ENCODE results near the gene SATB2.

GRCh38 chr2:197130355-197130704, 180.2 kb downstream of the ANKRD44 start:
- PRO-cap, result bidirectional peak, plus-strand start at chr2:197130578, minus-strand start at chr2:197130443

DNA sequence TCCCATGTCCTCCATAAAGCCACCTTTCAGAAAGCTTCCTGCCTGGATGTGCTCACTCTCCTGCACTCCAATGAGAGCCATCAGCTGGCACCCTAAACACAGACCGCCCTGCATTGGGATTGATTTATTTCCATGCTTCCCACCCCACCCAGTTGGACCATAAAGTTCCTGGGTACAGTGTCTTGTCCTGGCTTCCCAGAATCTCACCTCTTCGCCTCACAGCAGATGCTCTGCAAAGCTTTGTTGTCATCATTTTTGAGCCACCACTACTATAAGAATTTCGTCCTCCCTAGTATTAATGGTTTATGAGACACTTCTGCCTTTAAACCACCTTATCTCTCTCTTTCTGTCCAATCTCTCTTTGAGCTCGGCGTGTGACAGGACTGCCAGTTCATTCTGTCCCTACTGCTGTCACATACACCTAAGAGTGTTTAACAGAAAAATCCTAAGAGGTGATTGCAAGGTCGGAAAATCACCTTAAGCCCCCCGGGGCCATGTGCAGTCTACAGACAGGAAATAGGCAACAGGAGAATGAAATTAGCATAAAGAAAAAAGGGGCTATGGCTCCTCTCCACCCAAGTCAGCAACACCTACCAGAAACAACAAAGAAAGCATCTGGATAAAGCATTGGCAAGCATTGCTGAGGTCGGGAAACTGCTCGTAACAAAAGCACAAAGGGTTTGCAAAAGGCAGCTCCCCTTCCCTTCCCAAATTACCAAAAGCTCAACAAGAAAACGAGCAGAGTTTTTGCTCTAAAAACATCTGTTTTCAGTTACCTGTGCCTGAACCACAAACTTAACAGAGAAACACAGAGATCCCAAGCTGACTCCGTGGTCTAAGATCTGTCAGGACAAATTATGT, 30.6 kb downstream of the ANKRD44 start:
- PRO-cap, result no peak

DNA sequence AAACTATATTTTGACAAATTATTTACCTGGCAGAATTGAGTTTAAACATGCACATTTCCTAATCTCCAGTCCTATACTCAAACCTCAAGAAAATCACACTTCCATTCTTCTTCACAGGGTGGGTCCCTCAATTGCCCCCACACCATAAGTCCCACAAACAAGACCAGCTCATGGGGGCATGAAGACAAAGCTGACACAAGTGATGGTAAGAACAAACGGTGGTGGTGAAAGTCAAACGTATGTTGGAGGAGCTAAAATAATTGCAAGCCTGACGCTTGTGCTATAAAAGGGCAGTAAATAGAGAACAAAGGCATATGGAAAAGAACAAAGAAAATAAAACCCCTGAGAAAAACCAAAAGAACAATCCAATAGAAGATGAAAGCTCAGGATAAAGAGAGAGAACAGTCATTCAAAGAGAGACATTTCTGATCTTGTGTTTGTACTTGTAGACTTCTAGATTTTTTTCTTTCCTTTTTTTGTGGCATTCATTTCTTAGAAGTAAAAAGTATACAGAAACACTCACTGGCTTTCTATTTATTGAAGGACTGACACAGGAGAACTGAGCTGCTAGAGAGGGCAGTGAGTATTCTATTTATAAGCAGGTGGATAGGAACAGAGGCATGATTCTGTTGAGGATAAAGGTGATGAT, 688.6 kb downstream of the SATB2 start:
- PRO-cap, result no peak

DNA sequence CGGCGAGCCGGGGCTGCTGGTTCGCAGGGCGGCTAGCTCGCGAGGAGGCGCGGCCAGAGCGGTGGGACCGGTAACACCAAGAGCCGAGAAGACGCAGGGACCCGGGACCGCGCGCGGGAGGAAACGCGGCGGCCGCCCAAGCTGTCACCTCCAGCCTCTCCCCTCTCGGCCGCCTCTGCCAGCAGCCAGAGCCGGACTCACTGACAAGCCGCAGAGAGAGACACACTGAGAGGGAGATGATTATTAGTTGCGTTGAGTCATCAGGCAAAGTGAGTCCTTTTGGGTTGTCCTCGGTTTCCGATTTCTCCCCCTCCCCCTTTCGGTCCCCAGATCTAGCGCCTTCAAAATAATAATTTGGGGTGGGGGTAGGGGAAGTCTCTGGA, at the start of gene SATB2:
Gene SATB2 (minus strand): TSS at position 199 of the 383 bp plus-strand sequence.
- PRO-cap, result unidirectional peak, minus-strand start at position 199 of the sequence

DNA sequence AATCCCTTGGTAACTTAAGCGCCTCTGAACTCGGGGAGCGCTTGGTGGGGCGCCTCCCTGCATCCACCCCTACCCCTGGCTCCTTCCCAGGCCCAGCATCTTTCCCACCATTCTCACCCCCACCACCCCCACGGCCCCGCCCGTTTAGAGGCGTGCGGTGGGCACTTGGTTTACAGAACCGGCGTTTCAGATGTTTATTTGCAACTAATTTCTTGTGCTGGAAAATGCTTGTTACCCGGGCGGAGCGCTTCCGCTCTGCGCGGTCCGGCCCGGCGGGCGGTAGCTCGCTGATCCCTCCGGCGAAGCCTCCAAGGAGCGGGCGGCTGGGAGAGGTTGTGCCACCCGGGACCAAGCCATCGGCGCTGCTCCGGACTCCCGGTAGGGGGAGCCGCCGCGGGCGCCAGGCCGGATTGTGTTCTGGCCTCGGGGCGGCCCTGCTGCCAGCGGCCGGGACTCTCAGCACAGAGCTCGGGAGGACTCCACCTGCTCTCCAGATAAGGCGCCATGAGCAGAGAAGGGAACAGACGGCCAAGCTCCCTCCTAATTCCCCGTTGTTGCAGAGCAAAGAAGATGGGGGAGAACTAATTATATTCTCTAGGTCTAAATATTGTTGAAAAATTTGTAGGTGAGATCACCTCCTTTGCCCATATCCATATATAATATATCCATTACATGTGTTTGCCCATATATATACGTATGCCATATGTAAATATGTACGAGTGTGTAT, 13.7 kb upstream of the SATB2 start:
- PRO-cap, result no peak

DNA sequence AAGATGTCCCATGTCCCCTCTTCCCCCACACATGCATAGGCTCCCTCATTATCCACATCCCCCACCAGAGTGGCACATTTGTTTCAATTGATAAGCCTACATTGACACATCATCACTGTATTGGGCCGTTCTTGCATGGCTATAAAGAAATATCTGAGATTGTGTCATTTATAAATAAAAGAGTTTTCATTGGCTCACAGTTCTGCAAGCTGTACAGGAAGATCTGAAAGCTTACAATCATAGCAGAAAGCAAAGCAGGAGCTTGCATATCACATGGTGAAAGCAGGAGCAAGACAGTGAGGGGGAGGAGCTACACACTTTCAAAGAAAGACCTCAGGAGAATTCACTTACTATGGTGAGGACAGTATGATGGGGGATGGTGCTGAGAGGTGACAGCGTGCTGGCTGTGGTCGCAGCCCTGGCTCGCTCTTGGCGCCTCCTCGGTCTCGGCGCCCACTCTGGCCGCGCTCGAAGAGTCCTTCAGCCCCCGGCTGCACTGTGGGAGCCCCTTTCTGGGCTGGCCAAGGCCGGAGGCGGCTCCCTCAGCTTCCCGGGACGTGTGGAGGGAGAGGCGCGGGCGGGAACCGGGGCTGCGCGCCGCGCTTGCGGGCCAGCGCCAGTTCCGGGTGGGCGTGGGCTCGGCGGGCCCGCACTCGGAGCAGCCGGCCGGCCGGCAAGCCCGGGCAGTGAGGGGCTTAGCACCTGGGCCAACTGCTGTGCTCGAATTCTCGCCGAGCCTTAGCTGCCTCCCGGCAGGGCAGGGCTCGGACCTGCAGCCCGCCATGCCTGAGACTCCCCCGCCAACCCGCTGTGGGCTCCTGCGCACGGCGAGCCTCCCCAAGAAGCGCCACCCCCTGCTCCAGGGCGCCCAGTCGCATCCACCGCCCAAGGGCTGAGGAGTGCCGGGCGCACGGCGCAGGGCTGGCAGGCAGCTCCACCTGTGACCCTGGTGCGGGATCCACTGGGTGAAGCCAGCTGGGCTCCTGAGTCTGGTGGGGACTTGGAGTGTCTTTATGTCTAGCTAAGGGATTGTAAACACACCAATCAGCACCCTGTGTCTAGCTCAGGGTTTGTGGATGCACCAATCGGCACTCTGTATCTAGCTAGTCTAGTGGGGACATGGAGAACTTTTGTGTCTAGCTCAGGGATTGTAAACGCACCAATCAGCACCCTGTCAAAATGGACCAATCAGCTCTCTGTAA, 131.9 kb upstream of the SPATS2L start:
- PRO-cap, result no peak

DNA sequence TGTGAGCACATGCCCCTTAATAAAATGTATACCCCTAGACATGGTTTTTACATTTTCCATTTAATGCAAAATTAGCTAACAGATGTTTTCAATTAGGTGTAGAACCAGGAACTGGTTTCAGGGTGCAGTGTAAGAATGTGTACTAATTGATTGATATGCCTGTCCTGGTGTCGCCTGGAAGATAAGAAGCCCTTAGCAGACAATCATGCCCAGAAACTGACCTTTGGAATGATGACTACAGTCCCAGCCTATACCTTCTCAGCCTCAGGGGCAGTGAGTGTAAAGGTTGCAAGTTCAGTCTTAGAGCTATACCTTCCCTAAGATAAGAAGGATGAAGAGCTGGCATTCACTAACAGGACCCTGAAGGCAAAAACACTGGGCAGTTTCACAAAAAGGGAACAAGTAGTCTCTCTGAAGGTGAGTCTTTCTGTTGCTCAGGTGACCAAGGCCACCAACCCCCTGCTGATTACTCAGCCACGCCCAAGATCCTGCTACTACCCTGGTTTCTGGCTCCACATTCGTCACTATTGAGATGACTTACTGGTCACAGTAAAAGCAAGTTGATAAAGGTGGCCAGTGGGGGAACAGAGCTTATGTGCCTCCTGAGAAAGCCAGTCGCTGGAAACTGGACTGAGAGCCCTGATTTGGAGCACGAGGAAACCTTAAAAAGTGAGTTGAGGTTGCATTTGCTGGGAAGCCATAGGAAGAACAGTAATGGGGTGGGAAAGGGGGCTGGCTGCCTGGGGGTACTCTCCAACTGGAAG, 71.4 kb downstream of the SPATS2L start:
- PRO-cap, result no peak

DNA sequence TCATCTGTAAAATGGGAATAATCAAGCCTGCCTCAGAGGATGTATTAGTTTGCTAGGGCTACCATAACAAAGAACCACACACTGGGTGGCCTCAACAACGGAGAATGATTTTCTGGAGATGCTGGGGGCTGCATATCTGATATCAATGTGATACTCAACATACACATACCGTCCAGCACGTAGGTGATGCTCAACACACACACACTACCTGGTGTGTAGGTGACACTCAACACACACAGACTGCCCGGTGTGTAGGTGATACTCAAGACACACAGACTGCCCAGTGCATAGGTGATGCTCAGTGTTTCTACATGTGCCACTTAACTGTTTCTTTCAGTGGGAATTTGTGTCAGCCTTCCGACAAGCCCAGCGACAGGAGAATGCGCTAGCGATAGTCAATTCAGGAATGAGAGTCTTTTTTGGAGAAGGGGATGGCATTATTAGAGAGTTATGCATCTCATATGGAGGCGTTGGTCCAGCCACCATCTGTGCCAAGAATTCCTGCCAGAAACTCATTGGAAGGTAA, 26.5 kb downstream of the AOX1 start:
- PRO-cap, result no peak

DNA sequence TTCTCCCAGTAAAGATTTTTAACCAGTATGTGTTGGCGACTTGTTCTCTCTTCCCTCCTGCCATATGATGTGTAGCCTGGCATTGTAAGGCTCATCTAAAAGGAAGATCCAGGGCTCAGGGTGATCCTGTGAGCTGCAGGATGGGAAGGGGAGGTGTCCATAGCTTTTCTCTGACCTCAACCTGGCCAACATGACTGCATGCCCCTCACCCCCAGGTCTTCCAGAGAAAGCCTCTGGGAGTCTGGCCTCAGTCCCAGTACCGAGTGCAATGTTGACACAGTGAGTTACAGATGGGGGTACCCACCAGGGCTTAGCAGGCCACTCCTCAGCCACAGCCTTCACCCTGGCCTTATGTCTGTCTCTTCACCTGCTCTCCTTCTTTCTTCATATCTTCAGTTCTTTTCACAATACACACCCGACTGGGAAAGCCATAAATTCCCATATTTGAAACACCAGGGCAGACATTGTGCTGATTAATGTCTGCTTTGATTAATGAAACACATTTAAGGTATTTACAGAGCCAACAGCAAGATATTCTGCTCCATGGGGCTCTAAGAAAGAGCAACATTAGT, 33.4 kb downstream of the AOX1 start:
- PRO-cap, result no peak

GRCh38 chr2:200747513-200747896, 64.2 kb upstream of the BZW1 start:
- PRO-cap, result no peak

DNA sequence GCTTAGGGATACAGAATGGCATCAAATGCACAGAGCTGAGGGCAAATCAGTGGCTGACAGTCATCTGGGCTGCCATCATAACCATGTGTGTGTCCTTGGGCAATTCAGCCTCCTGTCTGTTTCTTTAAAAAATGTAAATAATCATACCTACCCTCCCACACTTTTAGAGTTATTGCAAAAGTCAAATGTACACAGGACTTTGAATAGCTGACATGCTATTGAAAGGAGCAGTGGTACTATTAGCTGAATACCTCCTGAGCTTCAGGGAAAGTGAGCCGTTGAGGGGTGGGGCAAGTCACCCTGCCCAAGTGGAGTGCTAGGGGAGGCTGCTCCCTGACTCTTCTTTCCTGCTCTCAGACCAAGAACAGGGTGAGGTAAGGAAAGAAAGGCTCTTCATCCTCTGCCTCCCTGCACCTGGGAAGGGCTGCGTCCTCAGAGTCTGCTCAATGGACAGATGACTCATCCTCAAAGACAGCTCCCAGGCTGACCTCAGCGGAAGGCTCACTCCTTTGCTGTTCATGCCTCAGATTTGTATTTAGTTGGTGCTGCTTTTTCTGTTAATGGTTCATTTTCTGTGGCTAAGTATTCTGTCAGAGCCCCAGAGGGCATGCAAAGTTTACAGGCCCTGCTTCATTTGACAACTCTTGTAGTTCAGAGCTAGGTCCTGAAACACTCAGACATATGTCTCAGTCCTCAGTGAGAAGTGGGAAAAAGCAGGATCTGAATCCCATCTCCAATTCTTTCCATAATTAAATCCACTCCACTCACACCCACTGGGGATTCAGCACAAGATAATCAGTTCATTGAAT, 54.8 kb upstream of the BZW1 start:
- PRO-cap, result no peak

- PRO-cap, result no peak
Observed at GRCh38 chr2:200765363-200766080, 46.2 kb upstream of the BZW1 start.

GRCh38 chr2:200775456-200775764, 36.3 kb upstream of the BZW1 start:
- PRO-cap, result no peak

GRCh38 chr2:200786750-200787268, 24.9 kb upstream of the BZW1 start:
- PRO-cap, result no peak

- PRO-cap, result no peak
Observed at GRCh38 chr2:200788271-200788805, 23.4 kb upstream of the BZW1 start.

- PRO-cap, result no peak
Observed at GRCh38 chr2:200819161-200819676, 7.5 kb downstream of the BZW1 start.

DNA sequence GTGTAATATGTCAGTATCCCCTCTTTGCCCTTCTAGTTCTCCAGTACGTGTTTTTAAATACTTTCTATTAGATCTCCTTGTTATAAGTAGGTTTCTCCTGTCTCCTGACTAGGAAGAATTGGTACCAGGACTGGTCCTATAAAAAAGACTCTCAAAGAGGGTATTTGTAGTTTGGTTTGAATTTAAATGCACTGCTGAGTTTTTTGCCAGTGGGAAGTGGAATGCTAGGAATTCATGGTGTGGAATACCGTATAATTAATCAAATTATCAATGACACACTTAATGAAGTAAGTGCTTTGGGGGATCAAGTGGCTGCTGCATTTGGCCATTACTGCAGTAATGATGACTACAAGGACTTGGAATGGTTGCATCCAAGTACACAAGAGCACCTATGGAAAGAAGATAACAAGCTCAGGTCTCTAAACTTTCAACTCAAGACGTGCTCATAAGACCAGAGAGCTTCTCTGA, 21.0 kb downstream of the BZW1 start:
- PRO-cap, result no peak

DNA sequence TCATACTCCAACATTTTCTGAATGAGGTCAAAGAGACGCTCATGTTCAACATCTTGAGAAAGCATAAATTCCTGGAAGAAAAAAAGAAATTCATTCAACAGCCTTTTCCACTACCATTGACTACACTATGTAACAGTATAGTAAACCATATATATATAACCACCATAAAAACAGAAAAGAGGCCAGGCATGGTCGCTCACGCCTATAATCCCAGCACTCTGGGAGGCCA, 11.2 kb downstream of the CLK1 start:
- PRO-cap, result no peak

DNA sequence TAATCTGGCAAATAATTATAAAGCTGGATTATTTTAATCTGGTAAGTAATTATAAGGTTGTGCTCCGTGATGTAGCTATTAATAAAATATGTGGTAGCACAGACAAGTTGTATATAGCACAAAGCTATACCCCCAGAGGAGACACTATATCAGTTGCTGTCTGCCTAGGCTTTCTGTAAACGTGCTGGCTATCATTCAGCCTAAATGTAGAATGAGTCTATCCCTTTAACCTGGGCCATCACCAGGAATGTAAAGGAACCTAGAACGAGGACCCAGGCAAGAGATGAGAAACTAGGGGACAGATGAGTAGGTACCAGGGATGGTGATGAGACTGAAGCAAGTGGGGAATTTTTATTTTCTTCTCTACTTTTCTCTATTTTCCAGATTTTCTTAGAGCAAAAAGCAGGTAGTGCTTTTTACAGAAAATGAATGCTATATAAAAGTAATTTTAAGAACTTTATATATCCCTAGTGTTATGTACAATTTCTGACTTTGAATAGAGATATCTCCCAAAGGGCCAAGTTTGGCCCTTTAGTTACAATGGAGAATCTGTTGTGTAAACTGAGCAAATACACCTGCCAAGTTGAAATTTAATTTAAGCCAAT, 5.3 kb downstream of the CFLAR start:
- PRO-cap, result bidirectional peak, plus-strand start at position 129 of the sequence, minus-strand start outside the sequence

DNA sequence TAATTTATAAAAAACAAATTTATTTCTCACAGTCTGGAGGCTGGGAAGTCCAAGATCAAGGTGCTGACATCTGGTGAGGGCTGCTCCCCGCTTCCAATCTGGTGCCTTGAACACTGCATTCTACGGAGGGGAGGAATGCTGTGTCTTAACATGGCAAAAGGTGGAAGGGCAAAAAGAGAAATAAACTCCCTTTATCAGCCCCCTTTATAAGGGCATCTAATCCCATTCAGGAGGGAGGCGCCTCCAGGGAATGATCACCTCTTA, 7.3 kb downstream of the CFLAR start:
- PRO-cap, result no peak